HTERT-HM (cell line): Measurements from ENCODE around the gene ACRV1.

DNA sequence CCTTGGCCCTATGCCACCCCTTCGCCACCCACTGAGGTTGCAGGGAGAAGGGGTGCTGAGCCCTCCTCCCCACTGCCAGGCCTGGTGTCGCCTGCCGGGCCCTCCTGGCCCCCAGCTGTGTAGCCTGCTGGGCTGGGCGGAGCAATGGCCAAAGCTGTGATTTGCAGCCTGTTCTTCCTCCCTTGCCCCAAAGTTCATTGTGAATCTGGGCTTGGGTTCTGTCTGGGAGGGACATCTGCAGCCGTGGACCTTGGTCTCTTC lies 121.9 kb downstream of the PKNOX2 start:
- RRBS = no CpG with 5 or more reads among the region's 5 CpGs

- RRBS = no CpG with 5 or more reads among the region's 12 CpGs
Observed at GRCh38 chr11:125404033-125404732, 91.9 kb downstream of the FEZ1 start.

DNA sequence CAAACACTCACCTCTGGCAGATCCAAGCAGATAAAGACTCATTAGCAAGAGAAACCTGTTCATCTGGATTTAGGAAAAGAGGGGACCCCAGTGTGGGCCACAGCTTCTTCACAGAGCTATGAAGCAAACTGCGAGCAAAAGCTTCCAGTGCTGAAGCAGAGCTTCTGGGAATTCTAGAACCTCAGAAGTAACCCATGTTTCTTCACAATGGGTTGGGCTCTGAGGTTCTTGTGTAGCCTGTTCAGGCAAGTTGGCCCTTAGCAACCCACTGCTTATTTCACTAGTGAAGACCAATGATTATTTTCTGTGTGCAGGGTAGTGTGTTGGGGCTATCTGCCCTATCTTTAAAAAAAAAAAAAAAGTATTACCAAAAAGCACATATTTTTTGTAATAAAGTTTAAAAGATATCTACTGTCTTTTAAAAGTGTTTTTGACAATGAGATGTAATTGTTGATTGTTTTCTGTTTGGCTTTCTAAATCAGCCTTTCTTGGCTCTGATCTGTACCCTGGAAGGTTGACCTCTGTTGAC lies at the start of gene ACRV1:
Gene ACRV1 (minus strand): TSS at position 130 of the 529 bp plus-strand sequence.
- RRBS = no CpG with 5 or more reads among the region's 1 CpG

DNA sequence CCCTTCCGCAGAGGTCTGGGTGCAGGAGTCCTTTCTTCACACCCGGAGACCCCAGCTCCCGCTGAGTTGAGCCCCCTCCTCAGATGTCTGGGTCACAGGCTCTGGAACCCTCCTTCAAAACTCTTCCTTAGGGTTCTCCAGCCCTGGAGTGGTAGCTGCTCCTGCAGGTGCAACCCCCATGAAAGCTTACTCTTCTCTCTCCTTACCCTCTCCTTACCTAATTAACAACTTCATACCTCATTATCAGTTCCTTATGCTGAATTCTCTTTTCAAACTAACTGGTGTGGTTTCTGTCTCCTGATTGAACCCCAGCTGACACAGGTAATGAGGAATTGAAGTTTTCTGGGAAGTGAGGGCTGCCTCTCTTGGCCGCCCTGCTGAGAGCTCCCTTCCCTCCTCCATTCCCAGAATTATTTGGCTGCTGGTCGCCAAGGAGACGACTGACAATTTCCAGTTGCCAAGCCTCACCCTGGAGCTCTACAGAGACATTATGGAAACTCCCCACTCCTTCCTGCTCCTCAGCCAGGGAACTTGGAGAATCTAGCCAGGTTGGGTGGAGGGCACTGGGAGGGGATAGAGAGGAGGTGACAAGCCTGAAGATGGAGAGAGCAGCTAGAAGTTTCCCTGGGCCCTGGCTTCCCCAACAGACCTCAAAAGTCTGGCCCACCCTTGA lies 7.0 kb upstream of the VSIG10L2 start:
- RRBS = no CpG with 5 or more reads among the region's 6 CpGs

DNA sequence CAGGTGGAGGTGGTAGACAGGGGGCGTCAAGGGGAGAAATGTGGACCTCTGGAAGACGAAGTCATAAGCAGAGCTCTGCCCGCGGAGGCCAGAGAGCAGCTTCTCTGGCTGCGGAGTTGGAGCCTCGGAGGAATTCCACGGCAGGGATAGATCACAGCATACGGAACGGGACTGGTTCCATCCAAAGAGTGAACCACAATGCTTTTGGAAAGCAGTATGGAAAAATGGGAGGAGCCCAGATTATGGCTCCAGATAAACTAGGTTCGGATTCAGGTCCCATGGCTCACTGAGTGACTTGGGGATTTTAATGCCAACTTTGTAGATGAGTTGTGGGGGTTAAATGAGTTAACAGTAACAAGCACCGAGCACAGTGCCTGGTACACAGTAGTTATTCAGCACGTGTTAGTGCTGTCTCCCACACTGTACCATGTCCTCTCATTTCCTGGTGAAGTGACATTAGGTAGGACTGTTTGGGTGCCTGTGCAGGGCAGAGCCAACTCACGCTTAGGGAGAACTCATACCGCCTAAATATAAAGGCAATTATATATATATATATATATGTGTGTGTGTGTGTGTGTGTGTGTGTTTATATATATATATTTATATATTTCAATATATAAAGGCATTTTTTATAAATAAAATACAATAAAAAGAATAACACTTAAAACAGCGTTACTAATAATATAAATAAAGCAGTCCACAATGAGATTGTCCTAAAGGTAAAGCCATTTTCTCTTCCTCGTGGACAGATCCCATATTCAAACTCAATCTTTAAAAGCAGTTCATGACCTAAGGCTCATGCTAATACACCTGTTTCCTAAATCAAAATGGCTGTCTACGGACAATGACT lies 12.4 kb downstream of the VSIG10L2 start:
- RRBS = no CpG with 5 or more reads among the region's 17 CpGs

GRCh38 chr11:126089016-126089491 lies 26.4 kb upstream of the CDON start:
- RRBS = no CpG with 5 or more reads among the region's 2 CpGs

- RRBS = no CpG with 5 or more reads among the region's 4 CpGs
Observed at GRCh38 chr11:126124419-126124984, 61.8 kb upstream of the CDON start.

- RRBS = no CpG with 5 or more reads among the region's 13 CpGs
Observed at GRCh38 chr11:126192117-126192738, 19.2 kb downstream of the RPUSD4 start.

- RRBS = no CpG with 5 or more reads among the region's 6 CpGs
Observed at GRCh38 chr11:126354551-126355019, 901 bp upstream of the ST3GAL4 start.

DNA sequence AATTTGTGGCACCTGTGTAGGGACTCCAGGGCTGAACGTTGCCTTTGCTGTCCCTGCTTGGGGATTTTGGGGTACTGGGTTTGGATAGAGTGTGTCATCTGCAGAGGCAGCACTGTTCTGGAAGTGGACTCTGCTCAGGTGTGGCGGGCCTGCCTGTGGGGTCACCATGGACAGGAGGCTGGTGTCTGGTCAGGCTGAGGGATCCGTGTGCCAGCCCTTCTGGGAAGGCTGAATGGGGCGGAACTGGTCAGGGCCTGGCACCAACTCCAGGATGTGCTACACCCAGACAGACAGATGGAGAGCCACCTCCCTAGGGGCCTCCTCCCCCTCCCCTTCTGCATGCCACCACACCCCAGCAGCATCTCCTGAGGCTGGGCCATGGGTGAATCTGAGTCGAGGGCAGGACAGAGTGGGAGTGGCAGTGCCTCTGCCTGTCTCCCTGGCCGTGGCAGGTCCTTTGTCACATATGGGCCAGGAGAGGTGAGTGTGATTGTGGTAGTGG lies 28.9 kb downstream of the ST3GAL4 start:
- RRBS = no CpG with 5 or more reads among the region's 6 CpGs

DNA sequence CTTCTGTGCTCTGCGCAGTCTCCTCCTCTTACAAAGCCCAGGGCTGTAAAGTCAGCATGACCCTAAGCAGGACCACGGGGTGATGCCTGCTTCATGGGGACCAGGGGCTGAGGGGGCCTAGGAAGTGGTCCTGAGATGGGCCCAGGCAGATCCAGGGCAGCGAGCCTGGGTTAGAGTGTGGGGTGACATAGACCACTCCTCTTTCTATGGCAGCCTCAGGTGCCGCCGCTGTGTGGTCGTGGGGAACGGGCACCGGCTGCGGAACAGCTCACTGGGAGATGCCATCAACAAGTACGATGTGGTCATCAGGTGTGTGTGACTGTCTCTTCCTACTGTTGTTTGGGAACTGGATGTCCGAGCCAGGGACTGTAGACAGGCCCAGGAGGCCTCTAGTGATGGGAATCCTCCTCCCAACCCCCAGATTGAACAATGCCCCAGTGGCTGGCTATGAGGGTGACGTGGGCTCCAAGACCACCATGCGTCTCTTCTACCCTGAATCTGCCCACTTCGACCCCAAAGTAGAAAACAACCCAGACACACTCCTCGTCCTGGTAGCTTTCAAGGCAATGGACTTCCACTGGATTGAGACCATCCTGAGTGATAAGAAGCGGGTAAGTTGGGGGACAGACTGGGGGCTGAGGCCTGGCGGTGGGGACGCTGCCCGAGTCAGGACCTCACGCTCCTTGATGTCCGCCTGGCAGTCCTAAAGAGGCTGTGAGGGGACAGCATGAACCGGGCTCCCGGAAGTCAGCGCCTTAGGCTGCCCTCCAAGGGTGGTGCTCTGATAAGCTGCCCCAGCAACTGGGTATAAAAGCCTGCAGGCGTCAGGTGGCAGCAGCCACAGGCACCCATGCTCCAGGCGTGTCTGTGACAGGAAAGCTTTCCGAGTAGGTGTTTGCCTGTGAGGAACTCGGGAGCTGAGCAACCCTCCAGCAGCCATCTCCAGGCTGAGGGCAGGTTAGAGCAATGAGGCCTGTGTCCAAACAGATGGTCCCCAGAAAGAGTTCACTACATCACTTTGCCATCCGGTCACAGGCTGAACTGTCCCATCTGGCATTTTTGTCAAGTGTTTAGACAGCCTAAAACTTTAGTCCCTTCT lies 52.7 kb downstream of the ST3GAL4 start:
- RRBS = no CpG with 5 or more reads among the region's 29 CpGs

- RRBS = no CpG with 5 or more reads among the region's 5 CpGs
Observed at GRCh38 chr11:126422962-126423547, 67.6 kb downstream of the ST3GAL4 start.

GRCh38 chr11:126426823-126427222 lies 71.3 kb downstream of the ST3GAL4 start:
- RRBS = no CpG with 5 or more reads among the region's 6 CpGs

GRCh38 chr11:127362828-127363395 lies 362.3 kb upstream of the KIRREL3 start:
- RRBS = 17% methylated on average over 1 of the region's 18 CpGs

GRCh38 chr11:128095265-128096073 lies 491.9 kb downstream of the ETS1 start:
- RRBS = no CpG with 5 or more reads among the region's 4 CpGs

GRCh38 chr11:128271301-128271961 lies 315.9 kb downstream of the ETS1 start:
- RRBS = no CpG with 5 or more reads among the region's 1 CpG

DNA sequence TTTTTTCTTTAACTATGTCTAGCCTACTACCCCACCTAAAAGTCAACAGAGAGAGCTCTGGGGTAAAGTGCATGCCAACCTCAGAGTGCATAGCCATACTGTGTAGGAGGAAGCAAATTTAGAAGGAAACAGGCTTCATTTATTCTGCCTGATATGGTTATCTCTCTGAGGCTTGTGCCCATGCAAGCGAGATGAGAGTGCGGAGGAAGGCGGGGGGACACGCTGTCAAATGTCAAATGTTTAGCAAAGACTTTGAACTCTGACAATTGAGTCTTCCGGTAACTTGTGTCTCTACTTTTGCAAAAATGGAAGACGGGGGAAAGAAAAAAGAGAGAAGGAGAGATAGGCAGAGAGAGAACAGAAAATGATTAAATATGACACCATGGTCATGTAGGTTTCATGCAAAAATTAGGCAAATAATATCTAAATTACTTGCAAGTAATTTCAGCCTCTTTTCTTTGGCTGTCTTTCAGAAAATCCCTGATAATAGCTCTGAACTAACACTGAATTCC lies 295.4 kb downstream of the ETS1 start:
- RRBS = no CpG with 5 or more reads among the region's 6 CpGs

GRCh38 chr11:128296949-128297314 lies 290.4 kb downstream of the ETS1 start:
- RRBS = no CpG with 5 or more reads among the region's 3 CpGs

- RRBS = no CpG with 5 or more reads among the region's 2 CpGs
Observed at GRCh38 chr11:128301765-128302035, 285.7 kb downstream of the ETS1 start.